Osteocyte (in vitro differentiated cells): ENCODE measurements around the genes RUFY4, CXCR2 and ARPC2.

- PRO-cap, result no peak
Measured at GRCh38 chr2:216717360-216717756, 22.0 kb upstream of the IGFBP5 start.

DNA sequence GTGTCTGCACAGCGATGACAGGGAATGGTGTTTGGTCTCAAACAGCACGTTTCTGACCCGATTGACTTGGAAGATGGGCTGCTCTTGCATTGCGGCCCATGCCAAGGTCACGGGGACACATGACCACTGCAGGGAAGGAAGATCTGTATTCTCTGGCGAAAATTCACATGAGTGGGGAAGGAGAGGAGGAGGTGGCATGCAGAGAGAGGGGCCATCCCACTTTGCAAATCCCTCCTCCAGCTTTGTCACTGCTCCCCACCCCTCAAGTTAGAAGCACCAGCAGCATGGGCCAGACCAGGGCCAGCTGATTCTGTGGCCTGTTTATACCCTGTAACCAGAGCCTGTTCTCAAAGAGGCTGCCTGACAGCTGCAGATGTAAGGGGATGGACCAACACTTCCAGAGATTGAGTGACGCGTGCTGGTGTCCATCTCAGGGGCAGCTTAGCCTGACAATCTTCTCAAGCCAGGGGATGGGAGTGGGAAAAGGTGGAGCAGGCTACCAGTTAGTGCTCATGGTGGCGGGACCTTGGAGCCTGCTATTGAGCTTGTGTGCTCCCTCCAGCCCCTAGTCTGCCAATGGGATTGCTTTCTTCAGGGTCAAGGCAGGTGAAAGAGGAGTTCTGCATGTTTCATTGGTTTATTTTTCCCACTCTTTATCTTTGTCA, 57.1 kb downstream of the TNP1 start:
- PRO-cap, result no peak

GRCh38 chr2:216829190-216829714, 30.6 kb downstream of the TNP1 start:
- PRO-cap, result no peak

- PRO-cap, result no peak
Measured at GRCh38 chr2:216909419-216909967, 49.6 kb upstream of the TNP1 start.

DNA sequence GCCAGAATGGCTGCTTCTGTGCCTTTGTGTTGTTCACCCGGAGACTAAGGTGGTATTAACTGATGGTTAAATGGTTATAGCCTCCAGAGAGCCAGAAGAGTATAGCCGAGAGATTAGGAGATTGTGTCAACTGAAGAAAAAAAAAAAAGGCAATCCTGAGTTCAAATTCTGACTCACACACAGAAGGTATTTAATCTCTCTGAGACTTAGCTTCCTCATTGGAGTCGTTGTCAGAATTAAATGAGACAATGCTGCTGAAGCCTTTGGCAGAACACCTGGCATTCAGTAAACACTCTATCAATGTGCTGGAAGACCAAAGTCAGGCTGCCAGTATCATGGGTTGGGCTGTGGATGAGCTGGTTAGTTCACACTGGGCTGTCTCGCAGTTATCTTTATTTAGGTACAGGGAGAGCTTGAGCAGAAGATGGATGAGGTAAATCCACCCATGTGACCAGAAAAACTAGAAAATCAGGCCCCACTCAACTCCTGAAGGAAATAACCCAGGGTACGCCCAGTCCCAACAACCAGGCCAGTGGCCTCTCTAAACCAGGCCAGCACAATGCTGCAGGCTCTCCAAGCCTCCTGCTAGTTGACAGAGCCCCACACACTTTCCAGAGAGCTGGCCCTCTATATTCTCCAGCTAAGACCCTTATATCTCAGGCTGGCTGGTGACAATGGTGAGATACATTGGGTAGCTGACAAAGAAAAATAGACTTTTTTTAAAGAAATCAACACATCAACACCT, 330.4 kb downstream of the TNS1 start:
- PRO-cap, result no peak

DNA sequence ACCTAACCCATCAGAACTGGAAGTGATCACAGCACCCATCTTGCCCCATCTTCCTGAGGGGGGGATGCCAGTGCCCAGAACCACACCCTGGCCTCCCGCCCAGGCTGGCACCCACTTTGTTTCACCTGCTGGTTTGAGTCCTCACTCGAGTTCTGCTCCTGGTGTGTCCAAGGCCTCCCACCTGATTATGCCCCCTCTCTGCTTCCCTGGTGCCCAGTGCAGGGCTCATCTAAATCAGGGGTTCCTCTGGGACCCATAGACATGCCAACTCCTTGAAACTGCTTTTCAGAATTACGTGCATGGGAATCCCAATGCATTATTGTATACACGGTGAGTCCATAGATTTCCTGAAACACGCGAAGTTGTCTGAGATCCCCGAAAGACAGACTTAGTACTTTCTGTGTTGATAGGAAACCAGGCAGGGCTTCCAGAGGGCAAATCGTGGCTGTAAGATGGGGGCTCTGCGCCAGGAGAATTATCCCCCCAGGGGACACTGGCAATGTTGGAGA, 174.3 kb downstream of the TNS1 start:
- PRO-cap, result no peak

GRCh38 chr2:217836198-217837592, 166.1 kb downstream of the TNS1 start:
- PRO-cap, result no peak

DNA sequence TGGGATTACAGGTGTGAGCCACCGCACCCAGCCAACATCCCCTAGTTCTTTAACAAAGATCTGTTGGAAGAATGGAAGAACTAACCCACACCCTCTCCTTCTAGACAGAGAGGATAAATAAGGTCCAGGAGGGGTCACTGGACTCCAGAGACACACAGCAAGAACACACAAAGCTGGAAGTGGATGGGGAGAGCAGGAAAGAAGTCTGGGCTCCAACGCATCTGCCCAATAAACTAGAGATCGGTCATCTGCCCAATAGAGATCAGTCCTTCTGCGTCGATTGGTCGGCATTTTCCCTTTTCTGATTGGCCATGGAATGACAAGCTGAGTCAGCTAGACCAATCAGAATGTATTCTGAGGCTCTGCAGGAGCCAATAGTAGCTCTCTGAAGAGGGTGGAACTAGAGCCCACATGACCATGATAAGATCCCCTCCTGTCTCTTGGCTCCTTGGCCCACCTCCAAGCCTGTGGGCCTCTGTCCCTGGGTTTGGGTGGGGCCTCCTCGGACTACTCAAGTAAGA, 115.2 kb downstream of the TNS1 start:
- PRO-cap, result no peak

- PRO-cap, result no peak
Measured at GRCh38 chr2:217920858-217921817, 81.7 kb downstream of the TNS1 start.

DNA sequence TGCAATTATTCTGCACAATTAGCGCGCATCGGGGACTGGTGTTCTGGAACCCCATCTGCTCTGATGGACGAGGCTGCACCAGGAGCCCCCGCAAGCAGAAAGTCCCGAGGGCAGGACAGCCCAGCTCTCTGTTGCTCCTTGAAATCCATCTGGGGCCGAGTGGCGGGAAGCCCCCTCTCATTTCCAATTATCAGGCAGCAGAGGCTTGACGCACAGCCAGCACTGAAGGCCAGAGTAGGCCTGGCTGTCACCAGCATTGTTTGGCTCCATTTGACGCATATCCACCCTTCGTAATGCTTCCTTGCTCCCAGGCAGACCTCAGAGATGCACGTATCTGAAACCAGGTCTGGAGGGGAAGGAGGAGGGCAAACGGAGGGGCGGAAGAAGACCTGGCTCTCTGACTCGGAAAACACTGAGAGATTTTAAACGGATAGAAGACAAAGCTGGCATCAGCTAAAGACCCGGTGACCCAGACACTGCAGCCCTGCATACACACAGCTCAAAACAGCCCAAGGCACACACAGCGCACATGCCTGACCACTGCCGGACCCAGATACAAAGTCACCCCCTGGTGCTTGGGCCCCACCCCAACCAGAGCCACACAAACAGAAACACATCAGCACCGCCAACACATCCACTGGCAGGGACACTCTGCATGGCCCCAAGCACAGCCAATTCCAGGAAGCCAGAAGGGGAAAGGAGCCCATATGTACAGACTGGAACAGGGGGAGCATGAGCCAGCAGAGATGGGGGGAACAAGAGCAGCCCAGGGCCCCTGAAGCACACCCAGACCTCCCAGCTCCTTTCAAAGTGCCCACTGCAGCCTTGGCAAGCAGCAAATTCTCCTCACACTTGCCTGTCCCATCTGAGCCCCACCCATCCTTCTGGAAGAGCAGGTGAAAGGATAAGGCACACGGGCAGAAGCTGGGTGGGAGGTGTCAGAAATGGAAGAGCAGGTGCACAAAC, 69.6 kb downstream of the TNS1 start:
- PRO-cap, result no peak

- PRO-cap, result no peak
Measured at GRCh38 chr2:217941980-217942800, 60.6 kb downstream of the TNS1 start.

GRCh38 chr2:217987931-217988842, 14.6 kb downstream of the TNS1 start:
- PRO-cap, result no peak

DNA sequence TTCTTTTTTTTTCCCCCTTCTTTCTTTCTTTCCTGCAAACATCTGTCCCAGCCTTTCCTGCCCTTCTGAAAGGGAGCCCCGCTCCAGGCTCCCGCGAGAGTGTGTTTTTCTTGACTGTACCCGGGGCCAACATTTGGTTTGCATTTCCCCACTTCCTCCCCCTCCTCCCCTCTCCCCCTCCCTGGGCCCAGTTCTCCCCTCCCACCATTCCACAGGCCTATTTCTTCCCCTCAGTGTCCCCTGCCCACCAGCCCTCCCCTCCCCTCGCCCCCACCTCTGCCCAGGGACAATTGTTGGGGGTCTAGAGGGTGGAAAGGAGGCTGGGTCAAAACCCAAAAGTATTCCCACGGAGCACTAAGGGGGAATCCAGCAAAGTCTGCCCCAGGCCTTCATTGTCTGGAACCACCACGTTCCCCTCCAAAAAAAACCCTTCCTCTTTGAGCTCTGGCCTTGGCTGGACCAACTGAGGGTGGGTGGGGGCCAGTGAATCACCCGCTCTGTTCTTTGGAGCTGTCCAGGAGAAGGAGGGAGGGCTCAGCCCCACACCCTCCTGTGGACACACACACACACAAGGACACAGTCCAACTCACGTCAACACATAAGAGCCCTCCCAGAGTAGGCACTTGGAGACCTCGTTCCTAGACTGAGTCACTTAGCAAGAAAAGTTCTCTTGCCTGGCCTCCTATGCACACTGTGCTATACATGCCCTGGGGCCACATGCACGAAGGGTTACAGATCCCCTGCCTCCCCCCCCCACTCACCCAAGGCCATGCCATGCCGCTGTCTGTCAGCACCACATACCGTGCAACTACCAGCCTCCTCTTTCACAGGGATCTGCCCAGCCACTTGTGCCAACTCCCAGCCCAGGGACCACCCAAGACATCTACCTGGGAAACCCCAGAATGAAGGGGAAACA, 1.1 kb upstream of the TNS1 start:
- PRO-cap, result no peak

GRCh38 chr2:218017522-218018286, 14.9 kb upstream of the TNS1 start:
- PRO-cap, result no peak

DNA sequence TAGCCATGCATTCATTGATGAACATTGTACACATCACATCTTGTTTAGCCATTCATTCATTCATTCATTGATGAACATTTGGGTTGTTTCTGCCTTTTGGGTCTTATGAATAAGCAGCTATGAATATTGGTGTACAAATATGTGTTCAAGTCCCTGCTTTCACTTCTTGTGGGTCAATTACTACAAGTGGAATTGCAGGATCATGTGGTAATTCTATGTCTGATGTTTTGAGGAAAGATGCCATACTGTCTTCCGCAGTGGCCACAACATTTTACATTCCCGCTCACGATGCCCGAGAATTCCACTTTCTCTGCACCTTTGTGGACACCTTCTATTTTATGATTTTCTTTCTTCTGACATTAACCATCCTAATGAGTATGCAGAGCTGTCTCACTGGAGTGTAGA, 9.4 kb upstream of the RUFY4 start:
- PRO-cap, result no peak

DNA sequence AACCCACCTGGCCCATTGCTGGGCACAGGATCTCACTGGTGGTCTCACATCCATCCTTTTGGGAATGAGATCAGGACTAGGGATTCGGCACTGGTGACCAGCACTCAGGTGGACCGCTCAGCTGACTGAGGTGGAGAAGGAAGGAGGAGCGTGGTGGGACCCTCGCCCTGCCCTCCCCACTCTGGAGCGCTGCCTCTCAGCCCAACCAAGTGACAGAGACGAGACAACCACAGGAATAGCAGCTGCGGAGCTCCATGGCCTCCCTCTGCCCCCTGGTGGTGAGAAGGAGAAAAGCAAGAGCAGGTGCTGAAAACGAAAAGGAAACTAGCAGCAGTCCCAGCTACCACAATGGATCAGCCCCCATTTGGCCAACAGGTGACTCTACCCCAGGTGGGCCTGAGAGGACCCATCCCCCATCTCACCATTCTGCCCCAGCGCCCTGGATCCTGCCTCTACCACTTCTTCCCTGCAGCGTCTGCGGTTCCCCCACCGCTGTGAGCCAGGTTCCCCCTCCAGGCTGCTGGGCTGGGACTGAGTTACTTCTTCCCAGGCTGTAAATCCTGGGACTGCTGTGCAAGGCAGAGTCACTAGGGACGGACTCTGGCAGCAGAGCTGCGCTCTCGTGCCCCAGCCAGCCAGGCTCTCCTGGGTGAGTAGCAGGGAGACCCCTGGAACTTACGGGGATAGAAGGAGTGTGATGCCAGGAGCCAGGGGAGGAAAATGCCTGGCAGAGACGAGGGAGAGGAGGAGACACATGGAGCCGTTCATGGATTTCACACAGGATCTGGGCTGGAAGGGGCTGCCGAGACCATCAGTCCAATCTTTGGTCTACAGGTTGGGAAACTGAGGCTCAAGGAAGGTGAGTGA, at the start of gene RUFY4:
RUFY4 (plus strand) TSS at position 554 of the 867 bp plus-strand sequence.
- PRO-cap, result no peak

DNA sequence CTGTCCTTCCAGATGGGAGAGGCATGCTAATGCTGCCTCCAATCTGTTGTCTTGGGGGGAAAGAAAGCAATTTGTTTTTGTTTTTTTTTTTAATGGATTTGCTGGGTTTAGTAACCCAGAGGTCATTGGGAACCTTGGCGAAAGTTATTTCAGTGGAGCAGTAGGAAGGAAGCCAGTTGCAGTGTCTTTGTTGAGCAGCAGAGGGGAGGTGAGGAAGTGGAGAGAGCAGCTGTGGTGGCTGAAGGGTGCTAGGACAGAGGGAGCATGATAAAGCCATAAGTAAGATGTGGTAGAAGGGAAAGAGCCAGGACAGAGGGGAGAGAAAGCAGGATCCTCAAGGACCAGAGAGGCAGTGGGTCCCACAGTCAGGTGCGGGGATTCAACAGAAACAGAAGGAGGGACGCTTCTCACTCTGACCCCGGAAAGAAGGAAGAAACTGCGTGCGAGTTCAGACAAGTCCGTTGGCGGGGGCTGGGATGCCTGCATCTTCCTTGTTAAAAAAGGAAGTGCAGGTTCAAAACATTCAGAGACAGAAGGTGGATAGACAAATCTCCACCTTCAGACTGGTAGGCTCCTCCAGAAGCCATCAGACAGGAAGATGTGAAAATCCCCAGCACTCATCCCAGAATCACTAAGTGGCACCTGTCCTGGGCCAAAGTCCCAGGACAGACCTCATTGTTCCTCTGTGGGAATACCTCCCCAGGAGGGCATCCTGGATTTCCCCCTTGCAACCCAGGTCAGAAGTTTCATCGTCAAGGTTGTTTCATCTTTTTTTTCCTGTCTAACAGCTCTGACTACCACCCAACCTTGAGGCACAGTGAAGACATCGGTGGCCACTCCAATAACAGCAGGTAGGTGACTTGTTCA, at the start of gene CXCR2:
CXCR2 (plus strand) TSS at position 526 of the 867 bp plus-strand sequence.
- PRO-cap, result no peak

DNA sequence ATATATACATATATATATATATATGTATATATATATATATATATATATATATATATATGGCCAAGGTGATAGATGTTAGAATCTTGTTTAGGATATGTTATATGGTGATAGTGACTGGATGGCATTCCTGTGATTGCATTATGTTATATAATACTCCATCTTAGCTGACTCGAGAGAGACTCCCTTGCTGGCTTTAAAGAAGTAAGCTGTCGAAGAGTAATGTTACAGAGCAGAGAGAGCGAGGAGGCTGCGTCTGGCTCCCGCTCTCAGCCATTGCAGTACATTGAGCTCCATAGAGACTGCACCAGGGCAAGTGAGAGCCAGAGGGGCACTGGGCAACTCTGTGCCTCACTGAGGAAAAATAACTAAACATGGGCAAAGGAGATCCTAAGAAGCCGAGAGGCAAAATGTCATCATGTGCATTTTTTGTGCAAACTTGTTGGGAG, 16.9 kb upstream of the ARPC2 start:
- PRO-cap, result no peak

GRCh38 chr2:218216888-218217952, at the start of gene ARPC2:
Gene ARPC2, plus strand, starts transcription at chr2:218217189.
- PRO-cap, result bidirectional peak, plus-strand start at chr2:218217203, minus-strand start at chr2:218217074

- PRO-cap, result no peak
Measured at GRCh38 chr2:218238574-218239212, 21.7 kb downstream of the ARPC2 start.